Liver (tissue), 9 donors: ENCODE measurements around a stretch of chr1.

- PRO-cap, 5 experiments = peak in 1 of 5 experiments; most common plus-strand start chr1:55052950 (in 1); most common minus-strand start chr1:55052800 (in 1)
- RAMPAGE, long total RNA, 2 experiments = no peak in any of the 2 experiments
- RRBS = no CpG with 5 or more reads among the region's 15 CpGs
These were observed 13.2 kb downstream of the PCSK9 start for GRCh38 chr1:55052553-55053019.

GRCh38 chr1:55065413-55066287 lies 26.3 kb downstream of the PCSK9 start:
- PRO-cap, 5 experiments = no peak in any of the 5 experiments
- RAMPAGE, long total RNA, 2 experiments = no peak in any of the 2 experiments
- RRBS = no CpG with 5 or more reads among the region's 8 CpGs

DNA sequence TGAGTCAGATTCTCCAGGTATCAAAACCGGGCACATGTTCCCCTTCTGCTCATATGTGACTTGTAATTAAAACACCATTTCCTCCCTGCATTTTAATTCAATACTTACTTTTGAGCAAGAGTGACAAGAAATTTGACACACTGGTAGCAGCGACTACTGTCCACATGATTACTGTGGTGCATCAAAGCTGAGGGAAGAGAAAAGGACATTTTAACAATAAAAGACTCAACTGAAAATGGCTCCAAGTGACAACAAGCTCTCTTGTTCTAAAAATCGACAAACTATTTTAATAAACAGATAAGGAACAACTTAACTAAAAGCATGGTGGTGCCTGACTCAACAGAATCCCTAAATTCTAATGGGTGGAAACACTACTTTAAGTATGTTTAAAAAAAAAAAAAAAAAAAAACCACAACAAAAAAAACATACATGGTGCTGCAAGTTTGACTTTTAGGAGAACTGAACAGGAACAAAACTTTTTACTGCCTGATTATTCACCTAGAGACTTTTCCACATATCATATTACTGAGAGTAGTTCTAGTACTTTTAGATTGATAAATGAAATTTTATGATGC lies 34.5 kb downstream of the PCSK9 start:
- PRO-cap, 5 experiments = no peak in any of the 5 experiments
- RAMPAGE, long total RNA, 2 experiments = no peak in any of the 2 experiments
- RRBS = no CpG with 5 or more reads among the region's 3 CpGs

DNA sequence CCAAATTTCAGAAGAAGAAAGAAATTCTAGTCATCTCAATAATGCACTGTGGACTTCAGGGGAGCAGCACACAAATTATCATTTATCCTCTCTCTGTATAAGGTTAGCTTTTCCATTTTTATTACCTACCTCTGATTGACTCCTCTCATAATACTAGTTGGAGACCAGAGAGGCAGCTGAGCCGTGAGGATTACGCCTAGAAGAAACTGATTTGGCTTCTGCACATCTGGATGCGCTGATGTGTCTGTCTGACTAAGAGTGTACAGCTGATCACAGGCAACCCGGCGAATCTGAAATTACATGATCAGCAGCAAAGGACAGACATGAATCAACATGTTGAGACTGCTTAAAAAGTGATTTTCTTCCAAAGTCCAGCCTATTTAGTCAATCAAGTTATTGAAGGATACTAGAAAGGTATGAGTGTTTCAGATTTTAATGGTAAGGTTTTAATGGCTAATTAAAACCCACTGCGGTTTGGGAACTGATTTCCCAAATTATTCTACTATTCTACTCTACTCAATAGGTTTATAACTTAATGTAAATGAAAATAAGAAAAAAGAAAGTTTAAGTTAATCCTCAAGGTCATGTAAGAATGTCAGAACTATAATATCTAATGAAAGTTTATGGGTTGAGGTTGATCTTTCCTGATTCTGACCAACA lies 81.2 kb downstream of the PCSK9 start:
- PRO-cap, 5 experiments = no peak in any of the 5 experiments
- RAMPAGE, long total RNA, 2 experiments = no peak in any of the 2 experiments
- RRBS = no CpG with 5 or more reads among the region's 6 CpGs

- PRO-cap, 5 experiments = no peak in any of the 5 experiments
- RAMPAGE, long total RNA, 2 experiments = no peak in any of the 2 experiments
- RRBS = no CpG with 5 or more reads among the region's 3 CpGs
These were observed 87.3 kb downstream of the USP24 start for GRCh38 chr1:55127857-55128309.

- PRO-cap, 5 experiments = peak in 1 of 5 experiments; most common plus-strand start chr1:55443936 (in 1)
- RAMPAGE, long total RNA, 2 experiments = no peak in any of the 2 experiments
- RRBS = no CpG with 5 or more reads among the region's 8 CpGs
These were observed 228.4 kb upstream of the USP24 start for GRCh38 chr1:55443424-55444183.

DNA sequence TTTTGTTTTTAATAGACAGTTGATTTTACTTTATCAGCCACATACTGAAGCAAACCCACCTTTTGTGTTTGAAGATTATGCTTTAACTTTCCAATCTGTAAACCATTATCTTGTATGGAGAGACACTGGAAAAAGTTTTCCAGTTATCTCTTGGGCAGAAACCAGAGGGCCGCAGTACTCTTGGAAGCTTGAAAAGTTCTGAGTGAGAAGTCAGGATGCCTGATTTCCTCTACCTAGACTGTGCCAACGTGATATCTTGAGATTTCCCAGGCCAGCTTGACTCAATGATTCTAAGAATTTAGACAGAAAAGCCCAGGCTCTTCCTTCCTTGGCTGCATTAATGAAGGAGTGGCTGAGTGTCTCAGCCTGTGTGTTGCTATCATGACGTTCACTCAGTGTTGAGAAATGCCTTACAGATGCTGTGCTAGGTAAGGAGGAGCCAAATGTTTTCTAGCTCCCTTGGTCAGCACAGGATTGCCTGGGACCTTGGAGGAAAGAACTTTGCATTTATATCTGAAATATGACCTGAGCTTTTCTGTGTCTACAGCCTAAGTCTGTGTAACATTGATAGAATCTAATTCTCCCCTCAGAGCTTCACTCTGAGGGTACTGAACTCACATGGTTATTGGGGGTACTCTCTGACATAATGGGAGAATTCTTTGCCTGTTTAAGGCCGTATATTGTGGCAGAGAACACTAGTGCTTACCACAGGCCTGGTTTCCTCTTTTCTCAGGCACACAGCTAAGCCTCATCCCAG lies 454.2 kb upstream of the USP24 start:
- PRO-cap, 5 experiments = no peak in any of the 5 experiments
- RAMPAGE, long total RNA, 2 experiments = no peak in any of the 2 experiments
- RRBS = no CpG with 5 or more reads among the region's 4 CpGs

- PRO-cap, 5 experiments = no peak in any of the 5 experiments
- RAMPAGE, long total RNA, 2 experiments = no peak in any of the 2 experiments
- RRBS = no CpG with 5 or more reads among the region's 6 CpGs
These were observed 498.2 kb downstream of the PLPP3 start for GRCh38 chr1:56080967-56081748.

GRCh38 chr1:56255859-56256007 lies 323.6 kb downstream of the PLPP3 start:
- PRO-cap, 5 experiments = no peak in any of the 5 experiments
- RAMPAGE, long total RNA, 2 experiments = no peak in any of the 2 experiments
- RRBS = no CpG with 5 or more reads among the region's 2 CpGs

DNA sequence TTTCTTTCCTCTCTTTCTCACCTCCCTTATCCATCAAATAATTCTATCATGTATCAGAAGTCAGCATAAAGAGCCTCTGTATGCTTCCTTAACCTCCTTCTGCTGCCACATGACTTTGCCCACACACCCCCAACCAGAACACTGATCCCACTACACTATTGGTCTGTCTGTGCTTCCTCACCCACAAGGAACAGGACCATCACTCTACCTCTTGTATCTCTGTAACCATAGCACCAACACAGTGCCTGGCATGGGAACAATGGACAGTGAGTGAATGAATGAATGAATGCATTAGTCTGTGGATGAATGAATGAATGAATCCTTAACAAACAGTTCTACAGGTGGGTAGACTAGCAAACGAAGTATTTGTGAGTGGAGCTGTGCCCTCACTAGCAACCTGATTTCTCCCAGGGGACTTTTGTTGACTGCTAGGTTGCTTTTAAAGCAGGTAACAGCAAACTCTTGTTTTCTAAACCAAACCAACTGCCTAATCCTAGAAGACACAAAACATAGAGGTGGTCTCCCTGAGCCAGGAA lies 199.6 kb downstream of the PLPP3 start:
- PRO-cap, 5 experiments = no peak in any of the 5 experiments
- RAMPAGE, long total RNA, 2 experiments = no peak in any of the 2 experiments
- RRBS = no CpG with 5 or more reads among the region's 1 CpG

- PRO-cap, 5 experiments = no peak in any of the 5 experiments
- RAMPAGE, long total RNA, 2 experiments = no peak in any of the 2 experiments
- RRBS = 88% methylated on average over 4 of the region's 6 CpGs
These were observed 142.5 kb downstream of the PLPP3 start for GRCh38 chr1:56436870-56437242.

DNA sequence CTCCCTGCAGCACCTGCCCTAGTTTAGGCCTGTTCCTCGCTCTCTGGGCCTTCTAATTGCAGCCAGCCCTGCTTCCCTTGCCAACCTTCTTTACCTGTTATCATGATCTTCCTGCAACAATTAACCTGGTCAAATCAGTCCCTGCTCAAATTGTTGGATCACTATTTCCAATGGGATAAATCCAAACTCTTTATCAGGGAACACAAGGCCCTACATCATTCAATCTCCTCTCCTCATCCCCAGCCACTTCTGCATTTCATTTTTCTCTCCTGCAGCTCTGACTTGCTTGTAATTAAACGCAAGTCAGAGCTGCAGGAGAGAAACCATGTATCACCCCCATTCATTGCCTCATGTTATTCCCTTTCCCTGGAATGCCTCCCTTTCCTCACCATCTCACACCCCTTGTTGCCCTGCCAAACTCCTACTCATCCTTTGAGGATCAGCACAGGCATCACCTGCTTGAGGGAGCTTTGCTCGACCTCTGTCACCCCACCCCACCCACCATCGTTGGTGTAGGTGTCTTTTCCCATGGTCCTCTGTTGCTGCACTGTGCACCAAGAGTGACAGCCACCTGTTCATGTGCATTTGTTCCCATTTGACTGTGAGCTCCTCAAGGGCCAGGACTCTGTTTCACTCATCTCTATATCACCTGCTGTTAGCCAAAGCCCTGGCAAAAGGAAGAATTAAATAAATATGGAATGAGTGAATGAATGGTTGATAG lies 117.3 kb downstream of the PLPP3 start:
- PRO-cap, 5 experiments = no peak in any of the 5 experiments
- RAMPAGE, long total RNA, 2 experiments = no peak in any of the 2 experiments
- RRBS = no CpG with 5 or more reads among the region's 4 CpGs

DNA sequence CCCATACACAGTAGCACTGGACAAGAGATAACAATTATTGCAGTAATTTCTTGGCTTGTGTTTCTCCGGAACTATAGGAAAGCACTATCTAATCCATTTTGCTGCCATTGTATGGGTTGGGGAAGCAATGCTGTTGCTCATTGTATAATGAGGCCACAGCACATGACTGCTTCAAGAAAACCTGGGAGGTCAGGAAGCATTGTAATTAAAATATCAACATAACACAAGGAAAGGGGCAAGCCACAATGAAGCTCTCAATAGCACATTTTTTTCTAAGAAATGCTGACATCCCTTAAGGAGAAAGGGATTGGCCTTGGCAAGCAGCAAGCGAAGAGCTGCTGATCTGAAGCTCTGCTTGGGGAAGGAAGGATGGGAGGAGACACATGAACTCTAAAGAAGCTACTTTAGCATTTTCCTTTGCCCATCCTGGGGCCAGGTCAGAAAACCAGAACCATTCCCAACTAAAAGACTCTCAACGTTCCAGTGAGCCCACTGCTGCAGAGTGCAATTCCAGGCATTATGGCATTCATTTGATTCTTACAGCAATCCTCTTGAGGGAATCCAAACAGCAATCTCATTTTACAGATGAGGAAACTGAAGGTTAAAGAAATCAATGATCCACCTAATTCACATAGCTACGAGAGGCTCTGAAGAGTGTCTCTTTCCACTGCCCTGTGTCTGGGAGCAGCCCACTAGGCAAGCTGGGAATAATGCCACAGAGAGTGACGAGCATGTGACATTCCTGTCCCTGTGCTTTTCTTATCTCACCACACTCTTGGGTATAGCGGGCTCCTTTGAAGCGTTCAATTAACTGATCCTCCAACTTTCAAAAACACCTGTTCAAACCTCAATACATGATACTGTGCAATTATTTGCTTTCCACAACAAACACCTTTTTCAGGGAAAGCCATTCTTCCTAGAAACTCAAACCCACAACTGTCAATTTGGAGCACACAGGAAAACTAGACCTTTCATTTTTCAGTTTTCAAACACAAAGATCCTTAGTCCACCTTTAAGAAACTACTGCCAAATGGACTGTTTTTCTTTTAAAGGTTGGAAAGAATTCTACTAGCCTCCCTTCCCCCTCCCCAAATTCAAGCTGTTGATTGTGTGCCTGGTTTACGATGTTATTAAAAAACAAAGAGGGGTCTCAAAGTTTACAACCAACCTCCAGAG lies 43.6 kb downstream of the PLPP3 start:
- PRO-cap, 5 experiments = no peak in any of the 5 experiments
- RAMPAGE, long total RNA, 2 experiments = no peak in any of the 2 experiments
- RRBS = no CpG with 5 or more reads among the region's 8 CpGs

- PRO-cap, 5 experiments = no peak in any of the 5 experiments
- RAMPAGE, long total RNA, 2 experiments = no peak in any of the 2 experiments
- RRBS = no CpG with 5 or more reads among the region's 3 CpGs
These were observed 19.1 kb downstream of the FYB2 start for GRCh38 chr1:56799982-56800546.

GRCh38 chr1:56818788-56819209 lies 405 bp downstream of the FYB2 start:
- PRO-cap, 5 experiments = peak in 5 of 5 experiments; most common plus-strand start chr1:56819060 (in 4); most common minus-strand start chr1:56818886 (in 3)
- RAMPAGE, long total RNA, 2 experiments = no peak in any of the 2 experiments
- RRBS = no CpG with 5 or more reads among the region's 7 CpGs

DNA sequence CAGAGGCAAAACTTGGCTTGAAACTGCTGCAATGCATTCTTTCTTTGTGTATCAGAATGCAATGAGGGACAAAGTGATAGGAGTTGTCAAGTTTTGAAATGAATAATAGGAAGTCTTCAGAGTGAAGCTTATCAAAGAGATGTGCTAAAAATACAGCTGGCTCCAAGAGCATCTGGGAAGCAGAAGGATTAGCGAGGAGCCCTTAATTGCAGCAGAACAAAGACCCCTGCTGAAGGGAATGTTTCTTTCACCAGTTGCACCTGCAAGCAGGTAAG lies 124.2 kb upstream of the C8B start:
- PRO-cap, 5 experiments = no peak in any of the 5 experiments
- RAMPAGE, long total RNA, 2 experiments = no peak in any of the 2 experiments
- RRBS = no CpG with 5 or more reads among the region's 1 CpG

- PRO-cap, 5 experiments = peak in 5 of 5 experiments; most common plus-strand start chr1:57281693 (in 5); most common minus-strand start chr1:57281204 (in 3)
- RAMPAGE, long total RNA, 2 experiments = no peak in any of the 2 experiments
- RRBS = no CpG with 5 or more reads among the region's 9 CpGs
These were observed 142.6 kb downstream of the DAB1 start for GRCh38 chr1:57280976-57281879.

DNA sequence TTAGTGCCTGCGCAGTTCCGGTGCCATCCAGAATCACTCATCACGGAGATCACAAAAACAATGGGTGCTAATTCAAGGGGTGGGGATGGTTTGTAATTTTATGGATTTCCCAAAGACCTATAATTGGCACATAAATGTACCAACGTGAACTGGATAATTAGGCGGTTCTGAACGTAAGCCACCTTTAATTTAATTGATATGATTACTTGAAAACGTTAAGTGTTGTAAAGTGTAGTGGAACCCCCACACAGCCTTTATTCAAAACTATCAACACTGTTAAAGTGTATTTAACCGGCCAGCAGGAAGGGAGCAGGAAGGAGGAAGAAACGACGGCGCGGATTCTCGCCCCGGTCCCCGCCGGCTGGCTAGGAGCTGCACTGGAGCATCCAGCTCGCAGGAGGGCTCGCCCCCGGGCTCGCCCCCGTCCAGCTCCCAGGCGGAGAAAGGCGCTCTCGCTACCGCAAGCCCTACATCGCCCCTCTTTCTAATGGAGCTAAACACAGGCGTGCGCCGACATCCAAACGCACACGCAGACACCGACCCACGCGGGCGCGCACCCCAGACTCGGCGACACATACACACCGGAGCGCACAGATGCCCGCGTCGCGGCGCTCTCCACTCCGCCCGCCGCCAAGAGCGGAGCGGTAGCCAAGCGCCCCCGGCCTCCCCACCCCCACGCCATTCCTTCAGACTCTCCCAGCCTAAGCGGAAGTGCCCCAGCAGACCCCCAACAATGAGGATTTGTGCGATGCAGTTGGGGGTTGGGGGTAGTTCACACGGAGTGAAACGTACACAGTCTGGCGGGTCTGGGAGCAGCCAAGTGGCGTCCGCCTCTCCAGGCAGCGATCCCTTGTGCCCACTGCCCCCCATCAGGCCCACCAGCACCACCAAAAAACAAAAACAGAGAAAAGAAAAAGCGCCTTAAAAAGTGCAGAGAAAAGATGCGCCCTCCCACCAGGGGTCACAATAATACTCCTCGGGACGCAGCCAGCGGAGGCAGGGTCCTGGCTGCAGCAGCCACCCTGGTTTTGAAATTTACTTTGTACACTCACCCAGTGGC lies 1.6 kb downstream of the DAB1 start:
- PRO-cap, 5 experiments = no peak in any of the 5 experiments
- RAMPAGE, long total RNA, 2 experiments = no peak in any of the 2 experiments
- RRBS = 6% methylated on average over 24 of the region's 66 CpGs

GRCh38 chr1:58391999-58392724 lies 154.4 kb downstream of the OMA1 start:
- PRO-cap, 5 experiments = no peak in any of the 5 experiments
- RAMPAGE, long total RNA, 2 experiments = no peak in any of the 2 experiments
- RRBS = no CpG with 5 or more reads among the region's 10 CpGs

DNA sequence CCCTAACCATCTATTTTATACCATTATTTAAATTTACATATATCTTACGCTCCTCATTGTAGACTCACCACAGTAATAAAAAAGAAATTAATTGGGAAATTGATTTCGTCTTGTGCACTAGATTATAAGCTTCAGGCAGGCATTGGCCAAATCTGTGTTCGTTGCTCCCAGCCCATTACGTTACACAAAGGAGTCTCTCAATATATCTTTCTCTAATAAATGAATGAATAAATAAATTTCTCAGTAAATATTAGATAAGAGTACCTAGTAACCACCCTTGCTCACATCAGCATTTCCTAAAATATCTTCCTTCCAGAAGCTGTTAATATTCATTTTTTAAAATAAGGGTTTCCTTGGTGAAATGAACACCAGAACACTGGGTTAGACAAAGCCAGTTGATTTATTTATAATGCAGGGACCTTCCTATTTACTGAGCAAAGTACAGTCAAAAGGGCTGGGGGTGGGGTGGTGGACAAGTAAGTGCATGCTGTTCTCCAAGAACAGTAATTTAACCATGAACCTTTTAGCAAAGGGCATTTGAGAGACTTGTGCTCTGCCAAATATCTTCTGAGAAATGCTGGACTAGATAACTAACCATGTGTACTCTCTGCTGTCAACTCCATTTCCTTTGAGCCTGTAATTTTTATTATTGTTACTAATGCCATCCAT lies 100.3 kb downstream of the OMA1 start:
- PRO-cap, 5 experiments = peak in 4 of 5 experiments; most common plus-strand start position 448 of the sequence (in 4); most common minus-strand start position 378 of the sequence (in 1)
- RAMPAGE, long total RNA, 2 experiments = no peak in any of the 2 experiments
- RRBS = no CpG with 5 or more reads among the region's 4 CpGs